Kidney epithelial cell (primary cell): Measurements from ENCODE around the gene INPP5A.

- RAMPAGE, long total RNA: no peak
- RRBS: no CpG with 5 or more reads among the region's 21 CpGs
Observed at GRCh38 chr10:131477317-131478375, 166.1 kb upstream of the TCERG1L start.

DNA sequence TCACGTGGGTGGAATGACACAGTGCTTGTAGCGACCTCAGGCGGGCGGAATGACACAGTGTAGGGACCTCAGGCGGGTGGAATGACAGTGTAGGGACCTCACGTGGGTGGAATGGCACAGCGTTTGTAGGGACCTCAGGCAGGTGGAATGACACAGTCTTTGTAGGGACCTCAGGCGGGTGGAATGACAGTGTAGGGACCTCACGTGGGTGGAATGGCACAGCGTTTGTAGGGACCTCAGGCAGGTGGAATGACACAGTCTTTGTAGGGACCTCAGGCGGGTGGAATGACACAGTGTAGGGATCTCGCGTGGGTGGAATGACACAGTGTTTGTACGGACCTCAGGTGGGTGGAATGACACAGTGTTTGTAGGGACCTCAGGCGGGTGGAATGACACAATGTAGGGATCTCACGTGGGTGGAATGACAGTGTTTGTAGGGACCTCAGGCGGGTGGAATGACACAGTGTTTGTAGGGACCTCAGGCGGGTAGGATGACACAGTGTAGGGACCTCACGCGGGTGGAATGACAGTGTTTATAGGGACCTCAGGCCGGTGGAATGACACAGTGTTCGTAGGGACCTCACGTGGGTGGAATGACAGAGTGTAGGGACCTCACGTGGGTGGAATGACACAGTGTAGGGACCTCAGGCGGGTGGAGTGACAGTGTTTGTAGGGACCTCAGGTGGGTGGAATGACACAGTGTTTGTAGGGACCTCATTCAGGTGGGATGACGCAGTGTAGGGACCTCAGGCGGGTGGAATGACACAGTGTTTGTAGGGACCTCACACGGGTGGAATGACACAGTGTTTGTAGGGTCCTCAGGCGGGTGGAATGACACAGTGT lies 18.6 kb downstream of the PPP2R2D start:
- RAMPAGE, long total RNA: no peak
- RRBS: no CpG with 5 or more reads among the region's 29 CpGs

- RAMPAGE, long total RNA: no peak
- RRBS: 37% methylated on average over 13 of the region's 27 CpGs
Observed at GRCh38 chr10:132078542-132079119, 12.9 kb downstream of the JAKMIP3 start.

DNA sequence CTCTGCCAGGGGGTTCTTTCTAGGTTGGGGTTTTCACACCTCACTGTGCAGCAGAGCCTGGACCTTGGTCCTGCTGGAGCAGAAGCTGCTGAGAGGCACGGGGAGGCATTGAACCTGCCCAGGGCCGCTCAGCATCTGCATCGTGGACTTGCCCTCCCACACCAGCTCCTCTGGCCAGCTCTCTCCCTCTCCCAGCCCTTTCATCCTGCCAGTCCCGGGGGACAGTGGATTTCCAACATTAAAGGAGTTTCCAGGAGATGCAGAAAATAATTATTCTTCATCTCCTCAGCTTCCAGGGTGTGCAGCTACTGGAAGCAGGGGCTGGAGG lies 42.4 kb downstream of the JAKMIP3 start:
- RAMPAGE, long total RNA: no peak
- RRBS: no CpG with 5 or more reads among the region's 4 CpGs

DNA sequence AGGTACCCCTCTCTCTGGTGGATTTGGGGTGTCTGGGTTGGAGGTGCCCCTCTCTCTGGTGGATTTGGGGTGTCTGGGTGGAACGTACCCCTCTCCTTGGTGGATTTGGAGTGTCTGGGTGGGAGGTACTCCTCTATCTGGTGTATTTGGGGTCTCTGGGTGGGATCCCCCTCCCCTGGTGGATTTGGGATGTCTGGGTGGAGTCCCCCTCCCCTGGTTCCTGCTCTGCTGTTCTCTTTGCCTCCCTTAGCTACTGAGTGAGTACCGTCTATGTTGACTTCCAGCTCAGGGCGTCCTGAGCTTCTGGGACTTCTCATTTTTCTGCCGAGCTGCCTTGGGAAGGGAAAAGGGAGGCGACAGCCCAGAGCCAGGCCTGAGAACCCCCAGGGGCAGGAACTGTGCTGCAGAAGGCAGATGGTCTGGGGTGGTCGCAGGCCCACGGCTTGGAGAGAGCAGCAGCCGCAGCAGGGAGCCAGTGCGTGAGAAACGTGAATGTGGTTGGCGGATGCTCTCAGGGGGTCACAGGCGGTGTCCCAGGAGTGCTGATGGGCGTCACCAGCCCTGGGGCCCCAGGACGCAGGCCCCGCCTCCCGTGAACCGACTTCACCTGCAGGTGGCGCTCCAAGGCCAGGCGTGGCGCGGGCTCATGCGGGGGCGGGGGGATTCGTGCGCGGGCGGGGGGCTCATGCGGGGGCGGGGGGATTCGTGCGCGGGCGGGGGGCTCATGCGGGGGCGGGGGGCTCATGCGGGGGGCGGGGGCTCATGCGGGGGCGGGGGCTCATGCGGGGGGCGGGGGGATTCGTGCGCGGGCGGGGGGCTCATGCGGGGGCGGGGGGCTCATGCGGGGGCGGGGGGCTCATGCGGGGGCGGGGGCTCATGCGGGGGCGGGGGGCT lies 9.2 kb upstream of the PWWP2B start:
- RAMPAGE, long total RNA: no peak
- RRBS: no CpG with 5 or more reads among the region's 53 CpGs

DNA sequence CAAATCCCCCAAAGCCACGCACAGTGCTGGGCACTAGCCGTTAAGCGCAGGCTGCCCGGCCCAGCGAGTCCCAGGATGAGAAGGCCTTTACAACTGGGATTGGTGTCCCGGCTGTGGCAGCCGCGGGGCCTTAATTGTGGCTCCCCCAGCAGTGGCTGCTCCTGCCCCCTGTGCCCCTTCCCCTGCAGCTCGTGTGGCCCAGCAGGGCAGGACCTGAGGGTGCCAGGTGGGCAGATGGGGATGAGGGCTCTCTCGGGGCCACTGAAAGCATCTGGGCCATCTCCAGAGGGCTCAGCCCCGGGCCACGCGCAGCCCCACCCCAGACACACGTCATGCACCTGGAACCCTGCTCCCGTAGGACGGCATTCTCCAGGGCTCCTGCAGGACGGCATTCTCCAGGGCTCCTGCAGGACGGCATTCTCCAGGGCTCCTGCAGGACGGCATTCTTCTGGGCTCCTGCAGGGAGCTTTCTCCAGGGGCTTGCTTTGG lies 6.7 kb downstream of the PWWP2B start:
- RAMPAGE, long total RNA: no peak
- RRBS: no CpG with 5 or more reads among the region's 19 CpGs

GRCh38 chr10:132422897-132423882 lies 26.2 kb downstream of the PWWP2B start:
- RAMPAGE, long total RNA: no peak
- RRBS: no CpG with 5 or more reads among the region's 27 CpGs

GRCh38 chr10:132463987-132465110 lies 67.3 kb downstream of the PWWP2B start:
- RAMPAGE, long total RNA: no peak
- RRBS: no CpG with 5 or more reads among the region's 35 CpGs

GRCh38 chr10:132470333-132470933 lies 67.2 kb upstream of the INPP5A start:
- RAMPAGE, long total RNA: no peak
- RRBS: no CpG with 5 or more reads among the region's 18 CpGs

DNA sequence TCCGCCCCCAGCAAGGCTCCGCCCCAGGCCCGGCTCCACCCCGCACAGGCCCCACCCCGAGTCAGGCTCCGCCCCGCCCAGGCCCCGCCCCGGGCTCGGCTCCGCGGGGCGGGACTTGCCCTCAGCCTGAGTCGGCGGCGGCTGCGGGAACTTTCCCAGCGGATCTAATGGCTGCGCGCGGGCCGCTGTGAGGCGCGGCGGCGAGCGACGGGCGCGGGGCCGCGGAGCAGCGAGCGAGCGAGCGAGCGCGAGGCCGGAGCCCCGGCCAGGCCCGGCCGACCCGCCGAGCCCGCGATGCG lies at the start of gene INPP5A:
Gene INPP5A (plus strand): TSS at position 114 of the 299 bp plus-strand sequence.
- RAMPAGE, long total RNA: no peak
- RRBS: 3% methylated on average over 7 of the region's 47 CpGs

DNA sequence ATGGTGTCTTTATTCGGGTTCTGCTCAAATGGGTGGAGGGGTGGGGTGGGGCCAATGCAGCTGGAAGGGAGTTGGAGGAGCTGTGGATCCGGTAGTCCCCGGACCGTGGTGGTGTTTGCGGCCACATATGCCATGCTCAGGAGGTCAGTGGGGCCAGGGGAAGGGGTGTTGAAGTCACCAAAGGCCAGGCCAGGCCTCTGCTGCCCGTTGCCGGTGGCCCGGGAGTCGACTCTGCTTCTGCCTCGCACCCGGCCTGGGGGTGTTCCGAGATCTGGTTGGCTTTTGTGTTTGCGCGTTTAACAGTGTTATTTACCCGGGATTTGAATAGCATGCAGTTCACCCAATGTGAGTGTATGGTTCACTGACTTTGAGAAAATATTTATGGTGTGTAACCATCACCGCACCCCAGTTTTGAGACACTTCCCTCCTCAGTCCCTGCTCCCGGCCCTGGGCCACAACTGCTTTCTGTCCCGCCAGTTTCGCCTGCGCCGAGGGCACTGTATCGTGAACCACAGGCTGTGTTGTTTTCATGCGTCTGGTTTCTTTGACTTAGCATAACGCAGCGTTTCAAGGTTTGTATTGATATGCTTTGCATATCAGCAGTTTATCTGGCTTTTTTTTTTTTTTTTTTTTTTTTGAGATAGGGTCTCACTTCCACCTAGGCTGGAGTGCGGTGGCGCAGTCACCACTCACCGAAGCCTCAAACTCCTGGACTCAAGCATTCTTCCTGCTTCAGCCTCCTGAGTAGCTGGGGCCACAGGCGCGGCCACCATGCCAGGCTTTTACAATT lies 10.8 kb downstream of the INPP5A start:
- RAMPAGE, long total RNA: no peak
- RRBS: 70% methylated on average over 6 of the region's 30 CpGs

DNA sequence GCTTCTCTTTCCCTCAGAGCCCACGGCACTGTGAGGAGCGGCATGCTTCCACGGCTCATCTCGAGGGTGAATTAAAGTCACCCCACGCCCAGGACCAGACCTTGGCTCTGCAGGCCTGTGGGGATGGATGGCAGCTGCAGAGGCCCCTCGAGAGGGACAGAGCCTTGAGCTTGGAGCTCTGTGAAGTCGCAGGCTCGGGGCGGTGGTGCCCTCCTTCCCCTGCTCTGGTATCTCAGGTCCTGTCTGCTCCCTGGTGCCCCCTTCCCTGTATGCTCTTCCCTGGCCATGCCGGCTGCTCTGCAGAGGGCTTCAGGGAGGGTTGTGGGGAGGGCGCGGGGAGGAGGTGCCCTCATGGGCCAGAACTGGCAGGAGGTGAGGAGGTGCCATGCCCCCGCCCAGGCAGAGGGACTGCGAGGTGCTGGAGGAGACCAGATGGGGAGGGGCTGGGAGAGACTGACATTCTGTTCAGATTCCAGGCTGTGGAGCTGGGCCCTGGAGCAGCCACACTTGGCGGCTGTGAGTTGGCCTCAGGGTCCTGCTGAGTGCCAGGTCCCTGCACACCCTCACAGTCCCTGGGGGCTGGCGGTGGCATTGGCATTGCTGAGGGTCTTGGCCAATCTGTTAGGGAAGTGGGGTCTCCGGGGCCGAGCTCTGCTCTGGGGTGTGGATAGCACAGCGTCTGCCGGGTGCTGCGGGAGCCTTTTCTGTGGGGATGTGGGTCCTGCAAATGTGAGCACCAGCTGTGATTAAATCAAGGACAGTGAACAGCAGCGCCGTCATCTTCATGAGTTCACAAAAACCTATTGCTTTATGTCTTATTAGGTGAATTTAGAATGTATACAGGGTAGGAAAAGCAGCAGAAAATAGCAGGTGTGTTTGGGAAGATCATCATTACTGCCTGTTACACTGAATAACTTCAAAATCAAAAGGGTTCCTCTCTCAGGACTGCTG lies 25.4 kb downstream of the INPP5A start:
- RAMPAGE, long total RNA: no peak
- RRBS: 99% methylated on average over 4 of the region's 23 CpGs

GRCh38 chr10:132570518-132571038 lies 33.0 kb downstream of the INPP5A start:
- RAMPAGE, long total RNA: no peak
- RRBS: no CpG with 5 or more reads among the region's 17 CpGs

DNA sequence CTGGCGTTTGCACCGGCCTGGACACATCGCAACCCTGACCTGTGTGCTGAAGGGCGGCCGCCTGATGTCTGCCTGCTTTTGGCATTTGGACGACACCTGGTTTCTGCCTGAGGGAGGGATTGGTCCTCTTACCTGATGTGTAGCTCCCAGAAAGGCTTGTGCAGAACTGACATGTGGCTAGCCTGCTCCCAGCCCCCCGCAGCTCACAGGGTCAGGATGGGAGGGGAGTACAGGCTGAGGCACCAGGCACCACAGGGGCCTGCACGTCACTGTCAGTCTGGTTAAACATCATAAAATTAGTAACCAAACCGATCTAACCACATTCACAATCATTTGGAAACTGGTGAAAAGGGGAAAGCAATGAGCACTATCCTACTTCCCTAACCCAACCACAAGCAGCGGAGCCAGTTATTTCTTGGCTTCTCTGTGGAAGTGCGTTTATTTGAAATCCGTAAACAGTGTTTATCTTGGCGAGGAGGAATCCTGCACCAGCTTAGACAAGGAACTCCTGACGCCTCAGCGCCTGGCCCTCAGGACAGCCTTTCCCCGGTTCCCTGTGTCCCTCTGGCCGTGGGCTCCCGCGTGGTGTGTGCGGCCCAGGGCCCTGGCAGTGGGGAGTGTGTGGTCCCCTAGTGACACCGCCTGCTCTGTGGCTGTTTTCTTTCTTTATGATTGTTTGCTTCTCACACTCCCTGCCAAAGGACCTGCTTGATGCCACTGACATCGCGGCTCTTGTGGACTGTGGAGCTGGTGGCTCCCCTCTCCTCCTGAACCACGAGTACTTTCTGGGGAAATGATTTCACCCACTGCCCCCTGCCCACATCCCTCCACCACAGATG lies 37.8 kb downstream of the INPP5A start:
- RAMPAGE, long total RNA: no peak
- RRBS: no CpG with 5 or more reads among the region's 24 CpGs

DNA sequence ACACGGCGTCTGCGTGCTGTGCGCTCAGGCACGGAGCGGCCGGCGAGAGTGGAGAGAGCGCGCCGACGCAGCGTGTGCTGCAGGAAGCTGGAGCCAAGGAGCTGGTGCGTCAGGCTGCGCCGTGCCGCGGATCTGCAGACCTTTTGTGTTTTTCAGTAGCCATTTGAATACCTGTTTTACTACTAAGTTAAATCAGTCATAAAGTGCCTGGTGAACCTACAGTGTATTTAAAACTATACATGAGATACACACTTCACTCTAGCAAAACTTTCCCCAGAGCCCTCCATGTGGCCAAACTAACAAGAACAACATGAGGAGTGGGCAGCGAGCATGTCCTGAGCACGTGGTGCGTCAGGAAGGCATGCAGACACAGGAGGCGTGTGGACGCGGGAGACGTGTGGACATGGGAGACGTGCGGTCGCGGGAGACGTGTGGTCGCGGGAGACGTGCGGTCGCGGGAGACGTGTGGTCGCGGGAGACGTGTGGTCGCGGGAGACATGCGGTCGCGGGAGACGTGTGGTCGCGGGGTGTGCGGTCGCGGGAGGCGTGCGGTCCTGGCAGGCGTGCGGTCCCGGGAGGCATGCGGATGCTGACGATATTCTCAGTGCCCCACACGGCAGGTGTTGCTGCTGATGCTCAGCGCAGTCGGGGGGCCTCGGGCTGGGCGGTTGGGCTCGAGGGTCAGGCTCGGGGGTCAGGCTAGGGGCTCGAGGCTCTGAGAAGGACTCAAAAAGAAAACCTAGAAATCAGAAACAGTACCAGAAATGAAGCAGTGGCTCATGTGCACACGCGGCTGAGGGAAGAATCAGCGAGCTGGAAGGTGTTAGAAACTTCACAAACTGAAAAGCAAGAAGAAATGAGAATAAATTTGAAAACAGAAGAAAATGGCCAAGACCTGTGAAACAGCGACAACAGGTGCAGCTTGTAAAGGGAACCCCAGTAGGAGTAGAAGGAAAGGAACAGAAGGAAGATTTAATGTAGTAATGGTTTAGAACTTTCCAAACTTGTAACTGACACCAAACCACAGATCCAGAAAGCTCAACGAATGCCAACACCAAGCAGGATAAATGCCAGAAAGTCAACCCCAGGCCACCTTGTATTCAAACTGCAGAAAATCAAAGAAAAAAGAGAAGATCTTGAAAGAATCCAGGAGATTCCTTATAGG lies 94.2 kb downstream of the NKX6-2 start:
- RAMPAGE, long total RNA: no peak
- RRBS: 100% methylated on average over 1 of the region's 71 CpGs

DNA sequence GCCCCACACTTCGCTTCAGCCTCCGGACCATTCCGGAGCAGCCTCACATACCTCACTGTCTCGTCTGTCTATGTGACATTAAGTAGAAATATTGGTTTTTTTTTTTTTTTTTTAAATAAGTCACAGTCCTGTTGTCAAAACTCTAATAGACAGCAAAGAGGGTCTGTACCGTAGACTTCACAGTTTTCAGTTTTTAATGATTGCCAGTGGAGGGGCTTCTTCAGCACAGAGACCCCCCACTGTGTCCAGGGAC lies 3.9 kb downstream of the NKX6-2 start:
- RAMPAGE, long total RNA: no peak
- RRBS: no CpG with 5 or more reads among the region's 5 CpGs

- RAMPAGE, long total RNA: no peak
- RRBS: no CpG with 5 or more reads among the region's 21 CpGs
Observed at GRCh38 chr10:132836785-132837304, 50.9 kb upstream of the NKX6-2 start.

DNA sequence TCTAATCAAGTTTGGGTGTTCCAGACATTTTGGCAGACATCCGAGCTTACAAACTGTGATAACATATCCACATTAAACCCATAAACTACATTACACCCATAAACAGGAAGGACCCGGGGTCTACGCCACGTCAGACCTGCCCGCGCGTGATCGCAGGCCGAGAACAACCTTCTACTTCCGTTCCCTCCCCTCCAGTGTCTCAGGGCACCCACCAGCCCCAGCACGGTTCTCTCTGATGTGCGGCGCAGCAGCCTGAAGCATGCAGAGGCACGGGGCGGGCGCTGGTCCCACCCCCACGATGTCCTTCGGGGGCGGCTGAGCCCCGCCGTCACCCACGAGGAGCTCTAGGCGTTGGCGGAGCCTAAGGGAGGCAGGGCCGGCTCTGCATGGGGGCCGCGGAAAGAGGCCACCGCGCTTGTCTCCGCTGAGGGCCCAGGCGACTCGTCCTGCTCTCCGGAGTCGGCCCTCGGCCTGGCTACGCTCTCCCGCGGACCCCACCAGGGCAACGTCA lies 65.8 kb upstream of the ADGRA1 start:
- RAMPAGE, long total RNA: no peak
- RRBS: 77% methylated on average over 8 of the region's 39 CpGs

DNA sequence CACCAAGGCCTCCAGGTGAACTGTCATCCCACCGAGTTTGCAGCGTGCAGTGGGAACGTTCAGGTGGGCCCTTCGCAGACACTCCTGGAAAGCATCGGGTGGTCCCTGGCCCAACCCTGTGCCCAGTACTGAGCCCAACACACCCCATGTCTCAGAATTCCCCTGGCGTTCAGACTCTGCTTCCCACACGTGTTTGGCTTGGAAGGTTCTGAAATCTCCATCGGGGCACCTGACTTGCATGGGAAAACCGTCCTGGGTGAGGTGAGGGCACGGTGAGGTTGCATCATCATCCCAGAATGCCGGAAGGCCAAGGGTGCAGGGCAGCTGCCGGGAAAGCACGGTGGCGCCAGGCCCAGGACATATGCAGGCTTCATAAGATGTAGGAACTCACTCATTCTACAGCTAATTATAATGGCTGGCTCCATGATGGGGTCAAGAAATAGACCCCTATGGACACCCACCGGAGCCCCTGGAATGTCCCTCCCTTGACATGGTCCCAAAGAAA lies 2.1 kb downstream of the KNDC1 start:
- RAMPAGE, long total RNA: no peak
- RRBS: no CpG with 5 or more reads among the region's 15 CpGs

GRCh38 chr10:133235234-133235842 lies 2.3 kb upstream of the VENTX start:
- RAMPAGE, long total RNA: no peak
- RRBS: 3% methylated on average over 16 of the region's 47 CpGs